H7 (cell line): Measurements from ENCODE around the gene ARL11.

DNA sequence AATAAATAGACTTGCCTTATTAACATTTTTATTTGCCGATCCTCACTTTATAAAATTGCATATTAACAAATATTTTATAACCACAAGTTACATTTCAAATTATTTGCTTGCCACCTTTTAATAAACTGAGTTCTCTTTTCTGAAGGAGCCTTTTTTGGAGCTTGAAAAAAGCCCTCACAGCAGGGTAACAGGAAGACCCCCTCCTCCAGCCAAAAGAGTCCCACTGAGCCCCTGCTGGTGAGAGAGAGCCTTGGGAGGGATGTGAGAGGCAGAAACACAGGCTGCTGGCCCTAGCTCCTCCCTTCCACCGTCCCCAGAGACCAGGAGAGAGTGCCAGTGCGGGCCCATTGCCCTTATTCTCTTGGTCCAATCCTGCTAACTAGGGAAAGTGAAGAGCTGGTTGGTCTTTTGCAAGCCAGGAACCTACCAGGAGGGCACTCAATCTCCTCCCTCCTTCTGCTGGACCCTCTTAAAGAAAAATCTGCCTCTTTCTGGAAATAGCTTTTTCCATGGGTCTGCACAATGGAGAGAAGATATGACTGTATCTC, 113.7 kb downstream of the LRCH1 start:
- RAMPAGE, long total RNA, result no peak

GRCh38 chr13:46667184-46667335, 114.1 kb downstream of the LRCH1 start:
- RAMPAGE, long total RNA, result no peak

GRCh38 chr13:46796318-46796850, 577 bp downstream of the ESD start:
- RAMPAGE, long total RNA, result no peak

- RAMPAGE, long total RNA, result no peak
These were observed 18.4 kb downstream of the HTR2A start for GRCh38 chr13:46878404-46878926.

GRCh38 chr13:46897265-46897481, 320 bp upstream of the HTR2A start:
- RAMPAGE, long total RNA, result no peak

DNA sequence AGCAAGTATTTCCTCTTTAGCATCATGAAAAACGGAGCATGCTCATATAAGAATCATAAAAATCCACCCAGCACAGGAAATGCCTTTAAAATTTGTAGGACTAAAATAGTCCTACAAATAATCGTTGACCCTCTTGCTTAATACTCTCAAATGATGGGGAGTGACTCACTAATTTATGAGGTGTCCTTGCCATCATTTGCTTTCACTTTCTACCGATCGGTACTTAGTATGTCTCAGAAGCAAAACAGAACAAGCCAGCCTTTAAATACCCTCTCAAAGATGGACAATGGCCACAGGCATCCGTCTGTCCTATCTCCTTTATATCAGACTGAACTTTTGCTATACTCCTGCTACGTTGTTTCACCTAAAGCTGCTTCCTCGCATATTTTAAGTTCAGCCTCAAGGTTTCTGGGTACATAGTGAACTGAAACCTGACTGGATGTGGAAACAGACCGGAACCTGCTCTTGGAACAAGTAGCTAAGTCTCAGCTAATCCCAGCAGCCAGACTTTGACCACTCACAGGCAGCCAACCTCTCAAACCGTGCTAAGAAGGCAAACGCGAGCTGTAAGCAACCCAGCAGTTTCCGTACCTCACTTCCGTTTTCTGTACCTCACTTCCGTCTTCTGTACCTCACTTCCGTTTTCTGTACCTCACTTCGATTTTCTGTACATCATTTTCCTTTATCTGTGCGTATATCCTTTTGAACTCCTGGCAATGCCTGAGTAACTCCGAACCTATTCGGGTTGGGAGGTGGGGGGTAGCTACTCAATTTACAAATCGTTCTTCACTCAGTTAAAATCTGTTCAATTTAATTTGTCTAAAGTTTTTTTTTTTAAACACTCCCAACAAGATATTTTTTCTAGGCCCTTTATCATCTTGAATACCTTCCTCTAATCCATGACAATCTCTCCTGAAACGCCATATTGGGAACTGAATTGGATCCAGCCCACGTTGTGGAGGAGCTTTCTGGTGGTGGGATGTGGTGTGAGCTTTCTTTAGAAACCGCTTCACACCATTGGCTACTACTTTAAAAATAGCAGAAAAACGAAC, 96.9 kb downstream of the SUCLA2 start:
- RAMPAGE, long total RNA, result no peak

DNA sequence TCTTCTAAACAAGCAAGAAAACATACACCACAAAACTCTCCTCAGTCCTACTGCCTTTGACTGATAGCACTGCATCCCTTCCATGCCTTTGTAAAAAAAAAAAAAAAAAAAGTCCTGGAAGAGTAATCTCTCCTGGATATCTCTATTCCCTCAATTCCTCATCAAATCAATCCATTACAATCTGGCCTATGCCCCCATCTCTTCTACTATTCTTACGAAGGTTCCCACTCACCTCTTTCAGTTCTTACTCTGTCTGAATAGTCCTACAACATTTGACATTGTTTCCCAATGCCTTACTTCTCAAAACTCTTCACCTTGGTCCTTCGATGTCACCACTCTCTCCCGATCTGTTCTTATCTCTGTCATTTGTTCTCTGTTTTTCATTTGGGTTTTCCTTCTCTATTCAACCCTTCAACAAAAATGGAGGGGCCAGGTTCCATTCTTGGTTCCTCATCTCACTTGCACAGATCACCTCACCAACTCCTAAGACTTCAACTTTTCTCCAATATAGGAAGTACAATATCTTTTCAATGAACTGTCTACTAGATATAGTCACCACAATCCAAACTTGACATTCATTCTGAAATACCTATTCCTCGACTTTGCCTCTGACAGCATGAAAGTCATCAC, 49.1 kb downstream of the SUCLA2 start:
- RAMPAGE, long total RNA, result no peak

- RAMPAGE, long total RNA, result no peak
These were observed 934 bp upstream of the SUCLA2 start for GRCh38 chr13:48001950-48002464.

- RAMPAGE, long total RNA, result no peak
These were observed 17.5 kb downstream of the LPAR6 start for GRCh38 chr13:48395347-48395892.

GRCh38 chr13:48412267-48412589, 685 bp downstream of the LPAR6 start:
- RAMPAGE, long total RNA, result no peak

- RAMPAGE, long total RNA, result no peak
These were observed 4.1 kb upstream of the LPAR6 start for GRCh38 chr13:48416993-48417397.

GRCh38 chr13:48418084-48418796, 5.3 kb upstream of the LPAR6 start:
- RAMPAGE, long total RNA, result no peak

DNA sequence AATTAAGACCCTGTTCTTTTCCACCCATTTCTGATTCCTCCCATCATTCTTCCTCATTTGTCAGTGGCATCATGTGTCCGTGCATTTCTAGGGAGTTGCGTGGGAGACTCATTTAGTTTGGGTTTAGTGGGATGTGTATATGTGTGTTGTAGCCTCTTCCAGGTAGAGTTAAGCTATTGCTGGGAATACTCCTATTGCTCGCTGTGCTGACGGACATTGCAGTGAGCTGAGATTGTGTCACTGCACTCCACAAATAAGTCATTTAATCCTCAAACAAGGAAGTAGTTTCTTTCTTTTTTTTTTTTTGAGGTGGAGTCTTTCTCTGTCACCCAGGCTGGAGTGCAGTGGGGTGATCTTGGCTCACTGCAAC, 42.2 kb upstream of the RCBTB2 start:
- RAMPAGE, long total RNA, result no peak

DNA sequence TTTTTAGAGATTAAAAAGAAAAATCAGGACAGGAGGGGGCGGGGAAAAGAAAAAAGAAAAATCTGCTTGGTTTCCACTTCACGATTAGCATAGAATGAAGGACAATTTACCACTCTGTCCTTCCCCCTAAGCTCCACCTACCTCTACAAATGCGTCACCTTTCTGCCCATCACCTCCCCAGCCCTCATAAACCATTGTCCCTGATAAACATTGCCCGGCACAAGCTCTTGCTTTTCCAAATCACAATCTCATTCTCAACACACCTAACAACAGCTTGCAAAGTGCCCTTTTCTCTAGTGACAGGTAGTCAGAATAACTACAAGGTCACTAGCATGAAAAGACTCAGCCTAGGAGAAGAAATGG, 116.5 kb upstream of the FNDC3A start:
- RAMPAGE, long total RNA, result no peak

DNA sequence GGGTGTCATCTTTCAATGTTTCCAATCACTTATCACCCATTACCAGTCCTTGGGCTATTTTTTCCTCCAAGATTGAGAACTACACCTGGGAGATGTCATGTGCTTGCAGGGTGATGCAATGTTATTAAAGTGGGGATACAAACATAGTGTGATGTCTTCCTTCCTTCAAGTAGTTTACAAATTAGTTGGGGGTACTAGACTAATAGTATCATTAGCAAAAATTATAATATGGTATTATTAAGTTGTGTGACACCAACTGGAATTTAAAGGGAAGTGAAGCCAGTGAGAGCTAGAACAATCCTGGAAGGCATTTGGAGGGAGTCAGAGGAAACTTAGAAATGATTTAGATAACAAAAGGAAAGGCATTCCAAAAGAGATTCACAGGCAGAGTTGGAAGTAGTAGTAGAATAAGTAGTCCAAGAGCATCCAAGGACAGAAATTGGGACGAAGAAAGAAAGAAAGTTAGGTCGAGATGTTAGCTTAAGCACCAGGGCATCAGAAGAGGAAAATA, 3.4 kb downstream of the FNDC3A start:
- RAMPAGE, long total RNA, result no peak

DNA sequence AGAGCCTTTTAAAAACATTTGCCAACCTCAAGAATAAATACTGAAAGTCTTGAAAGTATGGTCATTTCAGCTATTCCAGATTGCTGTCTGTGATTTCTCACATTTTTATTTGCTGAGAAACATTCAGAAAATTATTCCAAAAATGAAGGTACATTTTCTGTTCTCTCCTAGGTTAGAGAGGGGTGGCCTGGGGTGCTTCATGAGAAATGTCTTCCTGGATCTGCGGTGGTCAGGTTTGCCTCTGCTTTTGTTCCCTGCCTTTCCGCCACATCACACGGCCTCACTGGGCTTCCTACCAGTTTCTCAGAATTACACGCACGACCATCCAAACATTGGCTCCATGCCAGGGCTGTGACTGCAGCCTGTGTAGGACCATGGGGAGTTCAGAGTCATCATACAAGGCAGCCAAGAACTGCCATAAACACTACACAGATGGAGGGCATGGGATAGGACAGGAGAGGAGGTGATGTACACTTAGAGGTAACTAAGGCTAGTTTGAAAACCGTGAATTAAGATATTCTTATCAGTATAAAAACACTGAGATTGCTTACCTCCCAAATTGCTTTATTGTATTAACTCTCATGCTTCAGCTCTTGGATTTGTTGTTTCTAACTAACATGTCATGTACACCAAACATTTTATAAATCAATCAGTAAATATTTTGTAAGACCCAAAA, 45.0 kb downstream of the CDADC1 start:
- RAMPAGE, long total RNA, result no peak

- RAMPAGE, long total RNA, result no peak
These were observed 21.5 kb upstream of the RCBTB1 start for GRCh38 chr13:49606795-49607257.

GRCh38 chr13:49628152-49628727, at the start of gene ARL11:
ARL11 (plus strand) TSS chr13:49628507.
- RAMPAGE, long total RNA, result no peak

GRCh38 chr13:49635327-49636332, 7.3 kb downstream of the ARL11 start:
- RAMPAGE, long total RNA, result no peak

DNA sequence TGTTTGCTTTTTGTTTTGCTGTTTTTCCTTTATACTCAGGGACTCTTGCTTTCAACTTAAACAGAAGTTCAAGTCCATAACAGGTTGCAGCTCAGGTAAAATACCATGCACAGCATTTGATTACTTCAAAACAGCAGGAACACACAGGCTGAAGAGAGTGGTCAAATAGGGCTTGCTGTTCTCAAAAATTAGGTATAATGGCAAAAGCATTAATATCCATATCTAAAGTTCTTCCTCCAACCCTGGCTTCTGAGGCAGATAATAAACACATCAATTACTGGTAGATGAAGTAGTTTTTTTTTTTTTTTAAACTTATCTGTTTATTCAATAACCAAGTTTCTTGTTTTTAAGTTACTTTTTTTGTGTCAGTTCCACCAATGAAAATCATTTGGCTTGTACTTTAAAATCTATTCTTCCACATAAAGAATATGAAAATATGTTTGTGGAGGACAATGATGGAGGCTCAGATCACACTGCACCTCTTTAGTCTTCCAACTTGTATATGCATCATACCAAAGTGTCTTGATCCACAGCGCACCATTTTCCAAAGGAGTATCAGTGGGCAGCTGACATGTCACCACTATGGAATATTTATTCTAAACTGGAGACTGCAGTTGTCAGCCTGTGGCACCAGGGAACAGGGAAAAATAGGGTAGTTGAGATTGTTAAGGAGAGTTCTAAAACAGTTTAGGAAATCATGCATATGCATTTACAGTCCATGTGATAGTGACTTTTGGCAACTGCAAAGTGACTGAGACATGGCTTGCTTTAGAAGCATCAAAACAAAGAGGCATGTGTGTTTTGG, 9.8 kb upstream of the EBPL start:
- RAMPAGE, long total RNA, result no peak